Mucosa of descending colon (tissue), 1 donor: Measurements from ENCODE around the gene GRIK2.

- PRO-cap = no peak
Observed at GRCh38 chr6:100281144-100281927, 183.4 kb downstream of the SIM1 start.

- PRO-cap = no peak
Observed at GRCh38 chr6:100458100-100458942, 6.4 kb downstream of the SIM1 start.

DNA sequence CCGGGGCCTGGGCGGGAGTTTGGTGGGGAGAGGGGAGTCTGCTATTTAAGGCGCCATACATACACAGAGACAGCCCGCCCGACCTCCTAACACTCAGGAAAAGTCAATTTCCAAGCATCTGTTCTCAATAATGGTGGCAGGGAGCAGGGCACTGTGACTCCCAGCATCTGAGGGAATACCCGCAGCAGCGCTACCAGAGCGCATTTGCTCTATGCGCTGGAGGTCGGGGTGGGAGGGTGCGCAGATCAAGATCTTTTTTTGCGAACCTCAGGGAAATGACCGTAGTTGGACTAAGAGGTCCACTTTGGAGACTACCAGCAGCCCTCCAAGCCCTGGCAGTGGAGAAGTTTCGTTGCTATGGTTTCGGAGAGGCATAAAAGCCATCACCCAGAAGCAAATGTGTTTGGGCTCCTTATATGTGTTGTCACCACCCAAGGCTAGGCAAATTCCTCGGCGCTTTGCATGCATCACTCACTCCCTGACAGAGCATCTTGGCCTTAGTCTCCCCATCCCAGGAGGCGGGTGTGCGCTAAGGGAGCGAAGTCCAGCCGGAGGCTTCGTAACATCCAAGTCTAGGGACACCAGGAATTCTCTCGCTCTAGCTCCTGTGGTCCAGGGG lies 481 bp upstream of the GRIK2 start:
- PRO-cap = no peak

DNA sequence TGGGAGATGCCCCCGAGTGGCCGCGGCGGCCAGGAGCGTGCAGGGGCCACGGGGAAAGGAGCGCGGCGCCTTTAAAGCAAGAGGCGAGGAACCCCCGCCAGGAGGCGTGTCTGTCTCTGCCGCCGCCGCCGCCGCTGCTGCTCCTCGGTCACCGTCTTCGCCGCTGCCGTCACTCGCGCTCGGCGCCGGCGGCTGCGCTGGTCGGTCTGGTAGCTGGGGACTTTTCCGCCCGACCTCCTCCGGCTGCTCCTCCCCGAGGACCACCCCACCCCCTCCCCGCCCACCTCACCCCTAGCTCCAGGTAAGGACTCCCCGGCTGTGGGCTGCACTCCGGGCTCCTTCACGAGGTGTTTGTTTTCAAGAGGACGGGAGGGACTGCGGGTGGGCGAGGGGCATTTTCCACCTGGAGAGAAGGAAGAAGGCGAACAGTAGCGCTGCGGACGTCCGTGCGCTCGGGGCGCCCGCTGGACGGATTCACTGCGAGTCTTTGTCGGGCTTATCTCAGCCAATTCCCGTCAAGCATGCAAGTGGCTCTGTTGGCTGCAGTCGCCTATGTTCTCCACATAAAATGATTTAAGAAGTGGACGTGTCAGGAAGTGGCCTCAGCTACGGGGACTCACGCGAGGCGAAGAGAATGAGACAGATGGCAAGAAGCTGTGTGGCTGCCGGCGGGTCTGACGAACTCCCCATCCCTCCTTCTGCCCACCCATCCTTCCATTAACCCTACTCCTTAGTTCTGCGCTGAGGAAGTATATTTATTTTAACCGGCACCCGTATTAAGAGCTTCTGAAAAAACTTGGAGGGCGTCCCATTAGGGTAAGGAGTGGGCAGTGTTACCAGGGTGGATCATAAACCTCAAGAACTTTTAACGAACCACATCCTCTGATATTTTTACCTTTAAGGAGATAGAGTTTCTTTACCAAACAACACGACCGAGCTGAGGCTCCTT lies at the start of gene GRIK2:
GRIK2 (plus strand) TSS at position 172 of the 949 bp plus-strand sequence.
- PRO-cap = unidirectional peak, plus-strand start at position 172 of the sequence

DNA sequence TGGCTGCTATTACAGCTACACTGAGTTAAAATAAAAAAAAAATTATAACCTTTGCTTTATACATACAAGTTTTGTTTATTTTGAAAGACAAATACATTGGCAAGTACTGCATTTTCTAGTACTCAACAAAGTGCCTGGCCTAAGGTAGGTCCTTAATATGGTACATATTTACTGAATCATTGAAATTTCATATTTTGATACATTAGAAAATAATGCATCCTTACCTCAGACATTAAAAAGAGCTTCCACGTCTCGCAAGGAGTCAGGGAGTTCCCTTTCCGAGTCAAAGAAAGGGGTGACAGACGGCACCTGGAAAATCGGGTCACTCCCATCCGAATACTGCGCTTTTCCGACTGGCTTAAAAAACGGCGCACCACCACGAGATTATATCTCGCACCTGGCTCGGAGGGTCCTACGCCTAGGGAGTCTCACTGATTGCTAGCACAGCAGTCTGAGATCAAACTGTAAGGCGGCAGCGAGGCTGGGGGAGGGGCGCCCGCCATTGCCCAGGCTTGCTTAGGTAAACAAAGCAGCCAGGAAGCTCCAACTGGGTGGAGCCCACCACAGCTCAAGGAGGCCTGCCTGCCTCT lies 776.2 kb downstream of the GRIK2 start:
- PRO-cap = no peak

DNA sequence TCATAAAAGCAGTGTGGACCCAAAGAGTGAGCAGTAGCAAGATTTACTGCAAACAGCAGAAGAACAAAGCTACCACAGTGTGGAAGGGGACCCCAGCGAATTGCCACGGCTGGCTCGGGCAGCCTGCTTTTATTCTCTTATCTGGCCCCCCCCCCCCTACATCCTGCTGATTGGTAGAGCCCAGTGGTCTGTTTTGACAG lies 1566.0 kb downstream of the HACE1 start:
- PRO-cap = no peak

GRCh38 chr6:104623154-104623447 lies 236.6 kb downstream of the HACE1 start:
- PRO-cap = no peak

DNA sequence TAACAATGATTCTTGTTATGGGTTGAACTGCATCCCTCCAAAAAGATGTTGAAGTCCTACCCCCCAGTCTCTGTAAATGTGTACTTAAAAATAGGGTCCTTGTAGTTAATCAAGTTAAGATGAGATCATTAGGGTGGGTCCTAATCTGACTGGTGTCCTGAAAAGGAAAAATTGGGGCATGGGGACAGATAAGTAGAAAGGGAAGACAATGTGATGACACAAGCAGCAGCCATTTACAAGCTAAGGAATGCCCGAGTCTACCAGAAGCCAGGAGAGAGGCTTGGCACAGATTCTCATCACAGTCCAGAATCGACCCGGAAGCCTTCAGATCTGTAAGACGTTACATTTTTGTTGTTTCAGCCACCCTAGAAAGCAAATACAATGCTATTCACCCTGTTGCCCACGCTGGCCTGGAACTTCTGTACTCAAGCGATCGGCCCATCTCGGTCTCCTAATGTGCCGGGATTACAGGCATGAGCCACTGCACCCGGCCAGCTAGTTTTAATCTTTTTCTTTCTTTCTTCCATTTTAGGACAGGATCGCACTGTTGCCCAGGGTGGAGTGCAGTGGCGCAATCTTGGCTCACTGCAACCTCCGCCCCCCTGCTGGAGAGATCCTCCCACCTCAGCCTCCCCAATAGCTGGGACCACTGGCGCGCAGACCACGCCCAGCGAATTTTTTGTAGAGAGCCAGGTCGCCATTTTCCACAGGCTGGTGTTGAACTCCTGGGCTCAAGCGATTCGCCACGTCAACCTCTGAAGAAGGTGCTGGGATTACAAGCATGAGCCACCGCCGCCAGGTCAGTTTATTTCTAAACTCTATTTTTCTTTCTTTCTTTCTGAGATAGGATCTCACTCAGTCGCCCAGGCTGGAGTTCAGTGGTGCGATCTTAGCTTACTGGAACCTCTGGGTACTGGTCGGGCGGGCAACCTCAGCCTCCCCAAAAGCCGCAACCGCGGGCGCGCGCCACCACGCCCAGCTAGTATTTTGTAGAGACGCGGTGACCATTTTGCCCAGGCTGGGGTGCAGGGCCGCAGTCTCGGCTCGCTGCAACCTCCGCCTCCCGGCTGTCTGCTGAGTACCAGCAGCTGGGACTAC lies 20.2 kb upstream of the LIN28B start:
- PRO-cap = no peak

- PRO-cap = no peak
Observed at GRCh38 chr6:104940070-104940793, 16.7 kb upstream of the LIN28B start.

DNA sequence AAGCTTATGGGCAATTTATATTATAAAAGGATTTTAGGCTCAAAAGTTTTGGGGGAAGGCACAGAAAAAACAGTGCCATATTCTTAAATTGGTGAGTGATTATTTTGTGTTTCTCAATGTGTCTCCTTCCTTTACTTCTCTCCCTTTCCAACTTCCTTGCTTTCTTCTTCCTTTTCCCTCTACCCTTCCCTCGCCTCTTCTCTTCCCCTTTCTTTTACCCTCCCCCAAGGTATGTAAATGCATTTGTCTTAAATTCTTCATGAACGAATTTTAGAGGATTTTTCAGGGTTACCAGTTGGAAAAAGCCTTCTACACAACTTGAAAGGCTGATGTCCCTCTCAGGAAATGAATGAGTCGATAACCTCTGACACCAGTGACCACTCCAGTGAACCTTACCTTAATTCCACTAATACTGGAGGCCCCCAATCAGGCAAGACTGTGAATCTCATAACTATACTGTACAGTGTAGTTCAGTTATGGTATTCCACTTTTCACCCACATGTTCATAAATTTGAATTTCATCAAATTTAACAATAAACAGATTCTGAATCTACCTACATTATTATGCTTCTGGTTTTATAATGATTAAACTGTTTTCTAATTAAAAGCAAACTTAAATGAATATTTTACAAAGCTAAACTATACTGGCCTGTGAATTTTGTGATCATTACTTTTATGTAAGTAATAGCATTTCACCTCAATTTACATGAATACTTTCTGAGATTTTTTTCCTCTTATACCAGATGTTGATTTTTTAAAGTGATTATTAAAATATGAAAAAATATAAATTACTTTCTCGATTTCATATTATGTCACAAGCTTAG lies 2.4 kb upstream of the LIN28B start:
- PRO-cap = no peak

- PRO-cap = no peak
Observed at GRCh38 chr6:104957828-104958598, 1.1 kb downstream of the LIN28B start.

- PRO-cap = no peak
Observed at GRCh38 chr6:105326032-105326794, 76.7 kb downstream of the PREP start.

- PRO-cap = unidirectional peak, minus-strand start at chr6:105372346; unidirectional peak, minus-strand start at chr6:105372378
Observed at GRCh38 chr6:105372120-105372524, 30.8 kb downstream of the PREP start.

GRCh38 chr6:105740849-105741588 lies 338.1 kb upstream of the PREP start:
- PRO-cap = no peak

DNA sequence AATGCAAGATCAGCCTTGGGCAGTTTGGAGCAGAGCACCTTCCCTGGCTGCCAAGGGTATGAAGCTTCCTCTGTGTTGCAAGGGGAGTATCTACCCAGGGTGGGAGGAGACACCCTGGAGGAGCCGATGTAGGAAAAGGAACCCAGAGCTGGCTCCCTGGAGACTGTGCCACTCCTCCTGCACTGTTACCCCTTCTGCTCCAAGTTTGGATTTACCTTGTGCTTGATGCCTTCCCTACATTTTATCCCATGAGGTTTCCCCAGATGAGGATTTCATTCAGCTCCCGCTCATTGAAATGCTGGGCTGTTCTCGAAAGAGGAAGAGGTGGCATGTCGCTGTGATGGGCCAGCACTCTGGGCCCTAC lies 299.6 kb upstream of the PRDM1 start:
- PRO-cap = unidirectional peak, minus-strand start at position 60 of the sequence

GRCh38 chr6:105881540-105881901 lies 204.6 kb upstream of the PRDM1 start:
- PRO-cap = no peak

DNA sequence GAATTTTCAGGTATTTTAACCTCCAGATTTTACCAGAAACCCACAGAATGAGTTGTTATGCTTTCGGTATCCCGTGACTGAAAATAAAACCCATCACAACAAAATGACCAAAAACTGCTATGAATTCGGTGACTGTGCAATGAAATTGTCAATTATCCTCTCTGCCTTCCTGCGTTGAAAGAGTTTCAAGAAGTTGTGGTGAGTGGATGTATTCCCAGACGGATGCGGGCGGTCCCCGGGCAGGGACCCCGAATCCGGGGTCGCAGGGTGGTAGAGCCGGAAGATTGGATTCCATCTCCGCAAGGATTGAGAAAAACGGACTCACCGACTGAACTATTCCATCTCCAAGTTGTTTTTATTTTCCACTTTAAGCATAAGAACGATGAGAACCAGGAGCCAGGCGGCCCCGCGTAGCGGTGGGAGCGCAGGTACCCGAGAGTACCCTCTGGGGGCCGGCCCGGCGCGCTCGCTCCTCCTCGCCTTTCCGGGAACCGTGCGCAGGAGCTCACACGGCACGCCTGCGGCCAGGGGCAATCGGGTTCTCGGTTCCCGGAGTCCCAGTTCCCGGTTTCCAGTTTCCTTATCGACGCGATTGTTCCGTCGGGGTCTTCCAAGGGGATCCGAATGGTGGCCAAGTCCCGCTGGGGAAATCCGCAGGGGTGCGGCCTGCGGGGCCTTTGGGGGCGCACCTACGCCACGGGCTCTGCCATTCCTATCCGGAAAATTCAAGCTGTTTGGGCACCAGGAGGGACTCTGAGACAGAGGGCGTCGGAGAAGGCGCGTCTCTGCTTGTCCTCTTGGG lies 104.9 kb upstream of the PRDM1 start:
- PRO-cap = no peak

GRCh38 chr6:106092217-106092529 lies 6.0 kb downstream of the PRDM1 start:
- PRO-cap = unidirectional peak, plus-strand start at chr6:106092328

DNA sequence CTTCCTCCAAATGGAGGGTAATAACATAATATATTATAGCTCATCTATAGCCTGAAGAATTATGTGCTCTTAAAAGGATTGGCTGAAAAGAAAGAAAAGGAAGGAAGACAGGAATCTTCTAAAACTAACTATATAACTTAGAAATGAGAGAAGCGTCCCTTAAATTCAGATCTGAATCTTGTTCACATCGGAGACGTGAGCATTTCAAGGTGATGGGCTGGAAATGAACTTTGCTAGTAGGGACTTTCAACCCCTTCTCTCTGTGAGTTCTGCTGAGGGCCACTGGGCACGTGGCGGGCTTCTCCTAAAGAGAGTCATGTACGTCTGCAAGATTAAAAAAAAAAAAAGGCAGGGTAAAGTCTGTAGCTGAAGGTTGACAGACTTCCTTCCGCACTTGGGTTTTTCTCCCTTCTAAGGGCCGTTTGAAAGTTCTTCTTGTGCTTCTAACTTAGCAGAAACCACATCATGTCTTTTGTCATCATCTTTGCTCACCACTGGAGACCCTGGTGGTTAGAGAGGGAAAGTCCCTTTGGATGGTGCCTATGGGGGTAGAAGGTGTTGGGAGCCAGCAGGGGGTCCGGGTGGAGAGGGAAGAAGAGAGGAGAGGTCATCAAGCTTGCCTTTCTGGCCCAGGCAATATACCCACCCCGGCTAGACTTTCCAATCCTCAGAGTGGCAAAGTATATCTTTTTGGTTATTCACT lies 31.4 kb downstream of the PRDM1 start:
- PRO-cap = no peak

DNA sequence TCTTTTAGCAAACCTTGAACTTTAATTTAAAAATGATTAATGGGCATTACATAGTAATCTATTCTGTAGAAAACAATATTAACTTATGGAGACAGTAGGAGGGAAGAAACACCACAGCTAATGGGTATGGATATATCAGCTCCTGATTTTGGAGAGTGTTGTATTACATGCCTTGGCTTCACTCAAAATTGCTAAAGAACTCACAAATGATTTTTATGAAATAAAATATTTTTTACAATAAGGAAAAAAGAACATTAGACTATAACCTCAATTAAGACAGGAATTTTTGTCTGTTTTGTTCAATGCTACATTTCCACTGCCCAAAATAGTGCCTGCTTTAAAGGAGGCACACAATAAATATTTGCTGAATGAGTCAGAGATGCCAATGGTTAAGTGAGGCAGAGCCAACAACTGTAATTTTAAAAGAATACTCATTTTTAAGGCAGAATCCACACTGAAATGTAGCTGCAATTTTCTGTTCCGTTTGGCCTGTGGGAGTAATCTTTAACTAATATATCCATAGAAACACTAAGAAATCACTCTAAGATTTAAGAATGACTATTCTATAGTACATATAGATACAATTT lies 15.6 kb downstream of the ATG5 start:
- PRO-cap = no peak